Colon Carcinoma Metastatic in the Lung (tissue), 2 donors: ENCODE measurements around a stretch of chr22.

GRCh38 chr22:39317276-39317786 lies 2.1 kb downstream of the RPL3 start:
- PRO-cap, 2 experiments, result no peak in any of the 2 experiments

DNA sequence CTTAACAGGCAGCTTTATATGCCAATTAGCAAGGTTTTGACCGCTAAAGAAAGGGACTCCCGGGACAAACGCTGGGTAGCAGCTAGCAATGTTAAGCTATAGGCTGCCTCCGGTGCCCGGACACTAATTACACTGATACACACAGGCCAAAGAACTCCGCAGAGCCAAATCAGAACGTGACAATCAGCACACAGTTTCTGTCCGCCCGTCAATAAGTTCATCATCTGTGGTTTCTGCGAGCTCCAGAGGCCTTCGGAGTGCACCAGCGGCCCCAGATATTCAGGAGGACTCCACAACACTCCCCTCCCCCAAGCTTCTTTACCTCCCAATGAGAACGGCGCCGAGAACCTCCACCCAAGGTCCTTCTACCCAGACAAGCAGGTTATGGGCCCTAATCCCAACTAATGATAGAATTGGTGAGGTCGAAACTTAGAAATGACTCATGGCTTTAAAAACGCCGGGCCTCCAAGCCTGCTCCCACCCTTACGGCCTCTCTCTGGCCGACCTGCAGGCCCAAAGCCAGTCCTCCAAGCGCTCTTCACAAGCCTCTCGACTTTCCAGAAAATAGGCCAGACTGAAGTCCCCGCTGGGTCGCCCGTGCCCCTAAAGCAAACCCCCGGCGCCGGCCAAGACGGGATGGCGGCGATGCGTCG lies 412 bp downstream of the RPL3 start:
- PRO-cap, 2 experiments, result no peak in any of the 2 experiments

DNA sequence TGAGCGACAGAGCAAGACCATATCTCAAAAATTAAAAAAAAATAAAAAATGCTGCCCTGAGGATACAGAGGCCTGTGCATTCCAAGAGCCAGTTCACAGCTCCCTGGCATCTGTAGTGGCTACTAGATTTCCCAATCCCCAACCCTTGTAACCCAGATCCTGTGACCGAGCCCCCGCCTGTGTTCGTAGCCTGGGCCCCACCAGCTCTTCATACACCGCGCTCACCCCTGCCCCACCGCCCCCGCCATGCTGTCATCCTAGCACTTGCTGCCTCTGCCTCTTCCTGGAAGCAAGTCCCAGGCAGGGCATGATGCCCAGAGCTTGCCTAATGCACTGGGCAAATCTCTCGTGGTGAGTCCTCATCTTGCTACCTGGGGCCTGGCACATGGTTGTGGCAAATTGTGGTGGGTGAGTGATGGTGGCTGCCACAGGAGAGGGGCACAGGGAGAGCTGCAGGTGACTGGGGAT lies 7.1 kb downstream of the MGAT3 start:
- PRO-cap, 2 experiments, result no peak in any of the 2 experiments

- PRO-cap, 2 experiments, result no peak in any of the 2 experiments
Observed at GRCh38 chr22:39559511-39560047, 11.0 kb upstream of the CACNA1I start.

DNA sequence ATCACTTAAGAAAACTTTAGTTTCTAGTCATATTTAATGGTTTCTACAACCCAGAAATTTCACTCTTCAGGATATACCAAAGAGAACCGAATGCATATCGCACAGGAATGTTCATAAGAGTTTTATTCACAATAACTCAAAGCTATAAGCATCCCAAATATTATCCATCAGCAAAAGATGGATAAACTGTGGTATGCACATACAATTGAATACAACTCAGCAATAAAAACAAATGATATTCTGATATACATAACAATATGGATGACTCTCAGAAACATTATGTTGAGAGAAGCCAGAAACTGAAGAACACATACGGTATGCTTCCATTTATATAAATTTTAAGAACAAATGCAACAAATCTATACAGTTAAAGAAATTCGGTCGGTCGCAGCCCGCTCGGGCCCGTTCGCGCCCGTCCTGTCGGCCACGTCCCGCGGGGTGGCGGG lies 18.6 kb downstream of the ENTHD1 start:
- PRO-cap, 2 experiments, result no peak in any of the 2 experiments

DNA sequence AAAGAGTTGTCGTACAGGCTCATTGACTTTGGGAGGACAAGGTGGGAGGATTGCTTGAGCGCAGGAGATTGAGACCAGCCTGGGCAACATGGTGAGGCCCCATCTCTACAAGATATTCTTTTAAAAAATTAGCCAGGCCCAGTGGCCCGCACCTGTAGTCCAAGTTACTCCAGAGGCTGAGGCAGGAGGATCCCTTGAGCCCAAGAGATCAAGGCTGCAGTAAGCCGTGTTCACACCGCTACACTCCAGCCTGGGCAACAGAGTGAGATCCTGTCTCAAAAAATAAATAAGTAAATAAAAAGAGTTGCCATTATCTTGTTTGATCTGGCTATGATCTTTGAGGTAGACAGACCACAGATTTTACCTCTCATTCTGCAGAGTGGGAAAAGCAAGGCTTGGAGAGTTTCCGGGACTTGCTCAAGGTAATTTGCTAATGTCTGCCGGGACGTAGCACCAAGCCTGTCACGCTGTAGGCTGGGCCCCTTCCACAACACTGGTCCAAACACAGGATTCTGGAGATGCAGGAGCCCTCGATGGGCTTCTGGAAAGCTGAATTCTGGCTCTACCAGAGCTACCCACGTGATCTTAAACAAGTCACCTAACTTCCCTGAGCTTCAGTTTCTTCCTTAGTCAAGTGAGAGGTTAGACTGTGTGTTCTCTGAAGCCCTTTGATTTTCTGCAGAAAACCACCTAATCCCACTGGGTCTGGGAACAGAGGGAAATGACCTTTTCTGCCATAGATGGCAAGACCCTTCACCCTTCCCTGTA lies 6.8 kb downstream of the GRAP2 start:
- PRO-cap, 2 experiments, result no peak in any of the 2 experiments

GRCh38 chr22:39921289-39921510 lies 20.3 kb downstream of the GRAP2 start:
- PRO-cap, 2 experiments, result no peak in any of the 2 experiments

DNA sequence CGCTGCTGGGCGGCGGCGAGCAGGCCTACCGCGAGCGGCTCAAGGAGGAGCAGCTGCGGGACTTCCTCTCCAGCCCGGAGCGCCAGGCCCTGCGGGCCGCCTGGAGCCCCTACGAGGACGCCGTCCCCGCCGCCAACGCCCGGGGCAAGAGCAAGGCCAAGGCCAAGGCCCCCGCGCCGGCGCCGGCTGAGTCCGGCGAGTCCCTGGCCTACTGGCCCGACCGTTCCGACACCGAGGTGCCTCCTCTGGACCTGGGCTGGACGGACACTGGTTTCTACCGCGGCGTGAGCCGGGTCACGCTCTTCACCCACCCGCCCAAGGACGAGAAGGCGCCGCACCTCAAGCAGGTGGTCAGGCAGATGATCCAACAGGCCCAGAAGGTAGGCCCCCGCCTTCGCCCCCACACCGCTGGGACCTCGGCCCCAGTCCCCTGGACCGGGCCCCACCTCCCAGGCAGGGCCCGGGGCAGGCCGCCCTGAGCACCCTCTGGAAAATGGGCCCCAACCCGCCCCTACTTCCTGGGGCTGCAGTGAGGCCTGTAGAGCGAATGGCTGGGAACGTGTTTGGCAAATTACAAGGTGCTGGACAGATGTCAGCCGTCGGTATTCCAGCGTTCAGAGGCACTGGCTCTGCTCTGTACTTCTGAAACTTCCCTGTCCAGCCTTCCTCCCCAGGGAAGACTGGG lies 540 bp downstream of the FAM83F start:
- PRO-cap, 2 experiments, result no peak in any of the 2 experiments

DNA sequence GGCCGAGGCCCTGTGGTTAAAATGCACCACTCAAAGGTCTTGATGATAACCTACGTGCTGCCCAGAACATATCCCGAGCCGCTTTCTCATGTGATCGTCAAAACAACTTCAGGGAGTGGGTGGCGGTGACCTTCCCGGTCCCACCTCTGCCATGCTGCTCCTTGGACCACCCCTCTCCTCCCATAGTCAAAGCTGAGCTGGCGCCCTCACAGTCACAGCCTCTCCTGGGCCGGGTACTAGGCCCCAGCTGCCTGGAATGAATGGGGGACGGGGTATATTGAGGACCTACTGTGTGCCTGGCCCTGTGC lies 1.0 kb downstream of the FAM83F start:
- PRO-cap, 2 experiments, result no peak in any of the 2 experiments

GRCh38 chr22:39998354-39998716 lies 3.6 kb downstream of the FAM83F start:
- PRO-cap, 2 experiments, result no peak in any of the 2 experiments

- PRO-cap, 2 experiments, result no peak in any of the 2 experiments
Observed at GRCh38 chr22:39999187-39999847, 4.6 kb downstream of the FAM83F start.

GRCh38 chr22:40017574-40017947 lies 22.8 kb downstream of the FAM83F start:
- PRO-cap, 2 experiments, result no peak in any of the 2 experiments

DNA sequence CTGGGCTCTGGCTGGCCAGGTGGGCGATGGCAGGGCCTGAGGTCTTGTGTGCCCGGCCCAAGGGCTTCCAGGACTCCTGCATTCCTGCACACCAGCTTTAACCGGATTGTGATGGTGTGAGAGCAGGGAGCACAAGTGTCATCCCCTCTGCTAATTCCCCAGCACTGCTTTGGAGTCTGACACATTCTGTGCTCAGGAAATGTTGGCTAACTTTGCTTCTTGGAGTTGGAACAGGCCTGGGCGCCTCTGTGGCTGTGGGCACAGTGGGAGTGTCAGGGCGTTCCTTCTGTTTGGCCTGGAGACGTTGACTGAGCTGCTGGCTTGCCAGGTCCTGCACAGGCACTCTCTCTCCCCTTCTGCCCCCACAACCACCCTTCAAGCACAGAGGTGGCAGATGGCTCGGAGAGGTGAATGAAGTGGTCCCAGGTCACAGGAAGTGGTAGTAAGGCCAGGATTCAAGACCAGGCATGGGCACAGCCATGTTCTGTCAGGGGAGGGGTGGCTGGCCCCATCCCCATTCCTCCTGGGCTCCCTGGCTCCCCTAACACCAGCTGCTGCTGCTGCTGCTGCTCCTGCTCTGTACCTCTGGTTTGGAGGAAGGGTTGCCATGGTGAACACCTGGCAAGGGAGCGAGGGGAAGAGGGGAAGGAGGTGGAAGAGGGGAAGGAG lies 28.2 kb downstream of the FAM83F start:
- PRO-cap, 2 experiments, result no peak in any of the 2 experiments

- PRO-cap, 2 experiments, result no peak in any of the 2 experiments
Observed at GRCh38 chr22:40039299-40040198, 44.8 kb downstream of the FAM83F start.

- PRO-cap, 2 experiments, result peak in 1 of 2 experiments; most common plus-strand start chr22:40045428 (in 1); most common minus-strand start chr22:40045327 (in 1)
Observed at GRCh38 chr22:40045075-40046017, 50.6 kb downstream of the FAM83F start.

DNA sequence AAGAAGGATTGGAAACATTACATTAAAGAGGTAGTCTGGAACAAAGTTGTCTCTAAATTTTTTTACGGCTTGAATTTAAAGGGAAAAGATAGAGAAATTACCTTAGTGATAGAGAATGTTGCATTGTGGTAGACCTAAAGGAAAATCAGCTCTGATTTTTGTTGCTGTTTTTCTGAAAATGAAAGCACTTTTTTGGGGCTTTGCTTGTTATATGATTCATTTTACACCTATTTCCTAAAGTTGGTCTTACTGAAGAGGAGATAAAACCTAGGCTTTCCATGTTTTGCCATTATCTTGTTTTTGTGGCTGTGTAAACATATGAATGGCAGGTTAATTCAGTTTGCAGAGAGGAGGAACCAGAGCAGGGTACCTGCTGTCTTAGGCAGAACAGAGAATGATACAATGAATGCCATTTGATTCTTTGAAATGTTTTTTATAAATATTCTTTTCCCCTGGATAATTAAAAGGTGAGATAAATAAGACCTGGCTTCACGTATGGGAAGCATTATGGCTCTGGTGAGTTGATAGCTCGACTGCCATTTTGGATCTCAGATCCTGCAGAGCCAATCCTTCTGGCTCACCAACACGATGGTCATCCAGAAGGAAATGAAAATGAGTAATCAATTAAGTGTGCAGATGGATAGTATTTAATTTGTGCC lies 2.4 kb downstream of the TNRC6B start:
- PRO-cap, 2 experiments, result no peak in any of the 2 experiments

GRCh38 chr22:40182746-40183989 lies 5.4 kb downstream of the TNRC6B start:
- PRO-cap, 2 experiments, result no peak in any of the 2 experiments

DNA sequence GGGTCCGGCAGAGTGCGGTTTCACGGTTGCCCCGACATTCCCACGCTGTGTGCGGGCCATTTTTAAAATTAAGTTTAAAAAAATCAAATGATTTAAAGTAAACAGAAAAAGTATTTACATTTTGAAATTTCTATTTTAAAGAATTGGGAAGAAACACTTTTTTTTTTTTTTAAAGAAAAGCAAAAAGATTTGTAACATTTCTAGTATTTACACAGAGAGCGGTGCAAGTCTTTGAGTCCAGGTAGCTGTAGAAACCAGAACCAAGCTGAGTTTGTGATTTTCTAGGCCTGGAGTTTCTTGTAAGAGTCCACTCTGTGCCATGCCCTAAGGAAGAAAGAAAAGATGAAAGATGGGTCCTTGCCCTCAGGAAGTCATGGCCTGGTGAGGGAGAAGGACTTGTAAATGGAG lies 82.3 kb downstream of the TNRC6B start:
- PRO-cap, 2 experiments, result no peak in any of the 2 experiments

- PRO-cap, 2 experiments, result no peak in any of the 2 experiments
Observed at GRCh38 chr22:40326279-40327328, 19.7 kb upstream of the ADSL start.

GRCh38 chr22:40332368-40333150 lies 13.7 kb upstream of the ADSL start:
- PRO-cap, 2 experiments, result no peak in any of the 2 experiments